HepG2 (cell line): Measurements from ENCODE around the gene SLC15A1.

GRCh38 chr13:98516758-98517110, 60.2 kb downstream of the STK24 start:
- RRBS, 2 experiments, result no CpG with 5 or more reads among the region's 8 CpGs
CAGE:
- cytosol, long polyA minus RNA, result no peak
- cytosol, long polyA plus RNA, result no peak
- long polyA plus RNA, result no peak
- nucleus, long polyA minus RNA, result no peak
- nucleus, long polyA plus RNA, result no peak

DNA sequence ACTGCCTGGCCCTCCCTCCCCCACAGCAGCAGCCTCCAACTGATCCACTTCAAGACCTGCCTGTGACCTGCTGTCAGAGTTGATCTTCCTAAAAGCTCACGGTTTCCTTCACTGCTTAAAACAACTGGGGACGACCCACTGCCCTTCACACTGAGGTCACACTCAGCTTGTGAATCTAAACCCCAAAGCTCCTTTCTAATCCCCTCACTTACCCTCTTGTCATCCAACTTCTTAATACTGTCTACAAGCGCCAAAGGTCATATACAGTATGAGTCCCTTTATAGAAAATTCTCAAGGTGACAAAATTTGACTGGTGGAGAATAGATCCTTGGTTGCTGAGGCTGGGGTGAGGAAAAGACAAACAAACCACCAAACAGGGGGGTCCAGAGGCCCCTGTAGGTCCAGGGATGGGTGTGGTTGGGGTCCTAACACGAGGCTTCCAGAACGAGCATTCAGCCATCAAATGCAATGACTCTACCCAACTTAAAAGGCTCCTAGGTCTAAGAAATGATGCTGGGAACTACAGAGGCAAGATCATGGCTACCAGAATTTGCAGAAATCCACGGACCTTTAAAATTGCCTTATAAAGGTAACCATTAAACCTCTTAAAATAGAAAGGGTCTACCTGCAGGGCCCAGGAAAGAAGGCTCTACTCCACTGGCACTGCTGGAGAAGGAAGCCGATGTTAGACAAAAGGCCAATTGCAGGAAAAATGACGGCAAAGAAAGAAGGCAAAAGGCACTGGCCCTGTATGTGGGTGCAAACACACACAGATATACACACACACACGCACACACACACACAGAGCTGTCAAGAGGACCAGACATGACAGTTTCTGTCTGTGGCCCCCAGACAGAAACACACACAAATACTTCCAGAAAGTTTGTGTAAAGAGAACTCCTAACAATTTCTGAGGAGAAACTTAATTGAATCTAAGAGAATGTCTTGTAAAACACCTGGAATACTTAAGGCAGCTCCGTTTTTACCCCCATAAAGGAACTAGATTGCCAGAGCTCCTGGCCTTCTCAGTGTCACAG, 47.3 kb downstream of the STK24 start:
- RRBS, 2 experiments, result no CpG with 5 or more reads among the region's 10 CpGs
CAGE:
- cytosol, long polyA minus RNA, result no peak
- cytosol, long polyA plus RNA, result no peak
- long polyA plus RNA, result no peak
- nucleus, long polyA minus RNA, result no peak
- nucleus, long polyA plus RNA, result no peak

DNA sequence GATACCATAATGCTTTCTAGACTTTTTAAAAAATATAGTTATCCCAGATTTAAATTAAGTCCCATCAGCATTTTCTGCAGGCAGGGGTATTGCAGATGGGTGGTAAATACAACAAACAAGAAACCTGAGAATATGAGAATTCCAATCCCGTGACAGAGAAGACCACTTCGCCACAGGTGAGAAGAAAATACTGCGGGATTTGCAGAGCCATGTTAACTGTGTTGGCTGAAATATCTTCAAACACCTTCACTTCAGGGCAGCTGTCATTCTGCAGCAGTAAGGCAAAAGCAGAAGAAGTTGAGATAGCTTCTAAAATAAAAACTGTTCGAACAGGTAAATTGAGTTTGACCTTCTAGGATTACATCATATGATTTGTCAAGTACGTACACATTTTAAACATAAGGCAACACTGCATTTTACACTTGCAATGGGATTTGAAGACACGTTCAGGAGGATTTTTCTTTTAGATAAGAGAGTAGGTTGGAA, 65.0 kb downstream of the SLC15A1 start:
- RRBS, 2 experiments, result no CpG with 5 or more reads among the region's 6 CpGs
CAGE:
- cytosol, long polyA minus RNA, result no peak
- cytosol, long polyA plus RNA, result no peak
- long polyA plus RNA, result no peak
- nucleus, long polyA minus RNA, result no peak
- nucleus, long polyA plus RNA, result no peak

- RRBS, 2 experiments, result 42 to 44% methylated on average over 30 to 37 of the region's 49 CpGs
CAGE:
- cytosol, long polyA minus RNA, result no peak
- cytosol, long polyA plus RNA, result no peak
- long polyA plus RNA, result no peak
- nucleus, long polyA minus RNA, result no peak
- nucleus, long polyA plus RNA, result no peak
Measured at GRCh38 chr13:98752522-98753144, at the start of gene SLC15A1. TSS of gene SLC15A1 (minus strand) at chr13:98752672.

DNA sequence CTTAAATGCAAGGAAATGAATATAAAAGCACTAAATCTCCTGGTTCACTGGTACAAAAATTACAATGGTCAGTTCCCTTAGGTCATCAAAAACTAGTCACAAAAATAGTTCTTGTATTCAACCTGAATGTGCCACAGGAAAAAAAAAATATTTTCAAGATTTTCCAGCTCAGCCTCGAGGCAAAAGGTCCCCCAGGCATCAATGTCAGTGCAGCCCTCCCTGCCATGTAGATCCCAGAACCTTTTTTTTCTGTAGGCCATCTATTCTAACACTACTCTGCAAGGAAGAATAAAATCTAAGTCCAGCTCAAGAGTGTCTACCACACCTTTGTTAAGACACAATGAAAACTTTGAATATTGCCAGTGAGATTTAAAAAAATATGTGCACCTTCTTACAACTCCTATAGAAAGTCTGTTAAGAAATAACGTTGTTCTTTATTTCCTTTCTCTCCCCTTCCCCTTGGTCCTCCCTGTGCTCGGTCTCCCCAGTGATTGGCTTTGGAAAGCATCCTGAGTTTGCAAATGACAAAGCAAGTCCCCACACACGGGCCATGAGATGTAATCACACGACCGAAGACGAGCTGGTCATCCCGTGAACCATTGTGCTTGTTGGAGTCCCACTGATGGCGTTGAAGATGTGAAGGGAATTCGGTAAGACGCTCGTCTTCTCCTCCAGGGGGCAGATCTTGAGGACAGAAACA, 41.7 kb upstream of the SLC15A1 start:
- RRBS, 2 experiments, result no CpG with 5 or more reads among the region's 12 CpGs
CAGE:
- cytosol, long polyA minus RNA, result no peak
- cytosol, long polyA plus RNA, result no peak
- long polyA plus RNA, result no peak
- nucleus, long polyA minus RNA, result no peak
- nucleus, long polyA plus RNA, result no peak

- RRBS, 2 experiments, result no CpG with 5 or more reads among the region's 12 CpGs
CAGE:
- cytosol, long polyA minus RNA, result no peak
- cytosol, long polyA plus RNA, result no peak
- long polyA plus RNA, result no peak
- nucleus, long polyA minus RNA, result no peak
- nucleus, long polyA plus RNA, result no peak
Measured at GRCh38 chr13:98885339-98886015, 92.4 kb downstream of the DOCK9 start.

- RRBS, 2 experiments, result no CpG with 5 or more reads among the region's 1 CpG
CAGE:
- cytosol, long polyA minus RNA, result no peak
- cytosol, long polyA plus RNA, result no peak
- long polyA plus RNA, result no peak
- nucleus, long polyA minus RNA, result no peak
- nucleus, long polyA plus RNA, result no peak
Measured at GRCh38 chr13:98928232-98928613, 49.6 kb downstream of the DOCK9 start.

GRCh38 chr13:98937898-98938381, 39.9 kb downstream of the DOCK9 start:
- RRBS, 2 experiments, result no CpG with 5 or more reads among the region's 7 CpGs
CAGE:
- cytosol, long polyA minus RNA, result no peak
- cytosol, long polyA plus RNA, result no peak
- long polyA plus RNA, result no peak
- nucleus, long polyA minus RNA, result no peak
- nucleus, long polyA plus RNA, result no peak

DNA sequence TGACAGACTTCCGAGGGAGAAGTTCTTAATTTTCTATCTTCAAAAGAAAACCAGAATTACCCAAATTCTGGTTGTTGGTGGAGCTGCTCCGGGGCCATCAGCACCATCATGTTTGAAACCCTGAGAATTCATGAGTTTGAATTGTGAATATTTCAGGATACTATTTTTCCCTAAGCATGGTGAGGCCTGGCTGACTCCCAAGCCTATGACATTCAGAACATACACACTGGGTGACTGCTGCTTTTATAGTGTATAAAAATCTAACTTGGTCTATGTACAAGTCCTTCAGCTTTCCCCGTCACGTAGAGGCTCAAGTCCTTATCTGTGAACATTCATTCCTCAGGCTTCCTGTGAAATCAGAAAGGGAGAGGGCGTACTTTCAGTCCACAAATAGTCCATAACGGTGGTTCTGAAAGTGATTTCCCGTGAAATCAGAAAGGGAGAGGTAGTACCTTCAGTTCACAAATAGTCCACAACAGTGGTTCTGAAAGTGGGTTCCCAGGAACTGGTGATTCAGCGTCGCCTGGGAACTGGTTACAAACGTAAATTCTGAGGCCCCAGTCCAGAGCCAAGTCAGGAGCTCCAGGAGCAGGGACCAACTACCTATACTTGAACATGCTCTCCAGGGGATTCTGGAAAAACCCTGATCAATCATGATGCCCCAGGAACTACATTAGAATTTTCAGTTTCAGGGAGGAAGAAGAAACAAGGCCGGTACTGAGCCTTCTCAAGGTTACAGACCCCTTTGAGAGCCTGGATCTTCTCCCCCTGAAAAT, 17.5 kb downstream of the DOCK9 start:
- RRBS, 2 experiments, result no CpG with 5 or more reads among the region's 11 CpGs
CAGE:
- cytosol, long polyA minus RNA, result no peak
- cytosol, long polyA plus RNA, result no peak
- long polyA plus RNA, result no peak
- nucleus, long polyA minus RNA, result no peak
- nucleus, long polyA plus RNA, result no peak

DNA sequence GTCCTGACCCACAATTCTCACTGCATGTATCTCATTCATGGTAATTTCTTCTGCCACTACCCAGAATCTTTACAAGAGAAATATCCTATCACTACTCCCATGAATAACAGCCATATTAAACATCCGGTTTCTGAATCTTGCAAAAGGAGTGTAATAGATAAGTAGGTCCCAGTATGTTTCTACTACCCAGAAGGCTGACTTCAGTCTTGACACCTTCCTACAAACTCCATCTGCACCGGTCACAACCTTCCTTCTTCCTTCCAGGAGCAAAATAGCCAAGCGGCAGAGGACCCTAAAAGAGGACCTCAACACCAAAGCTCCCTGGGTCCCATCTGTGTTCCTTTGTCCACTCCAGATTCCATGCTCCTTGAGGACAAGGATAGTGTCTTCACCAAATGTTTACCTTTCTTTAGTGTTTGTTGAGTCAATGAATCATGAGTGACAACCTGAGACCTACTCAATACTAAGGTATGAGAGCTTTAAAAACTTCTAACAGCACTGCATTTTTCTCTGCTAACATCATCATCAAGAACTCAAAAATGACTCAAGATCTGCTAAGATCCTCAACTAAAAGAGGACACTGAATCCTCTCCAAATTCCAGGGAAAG, 89.1 kb upstream of the DOCK9 start:
- RRBS, 2 experiments, result 63 to 80% methylated on average over 1 of the region's 3 CpGs
CAGE:
- cytosol, long polyA minus RNA, result no peak
- cytosol, long polyA plus RNA, result no peak
- long polyA plus RNA, result no peak
- nucleus, long polyA minus RNA, result no peak
- nucleus, long polyA plus RNA, result no peak

GRCh38 chr13:99084012-99084758, 106.3 kb upstream of the DOCK9 start:
- RRBS, 2 experiments, result no CpG with 5 or more reads among the region's 9 CpGs
CAGE:
- cytosol, long polyA minus RNA, result no peak
- cytosol, long polyA plus RNA, result no peak
- long polyA plus RNA, result no peak
- nucleus, long polyA minus RNA, result no peak
- nucleus, long polyA plus RNA, result no peak

GRCh38 chr13:99084933-99085999, 107.4 kb upstream of the DOCK9 start:
- RRBS, 2 experiments, result no CpG with 5 or more reads among the region's 40 CpGs
CAGE:
- cytosol, long polyA minus RNA, result no peak
- cytosol, long polyA plus RNA, result no peak
- long polyA plus RNA, result no peak
- nucleus, long polyA minus RNA, result no peak
- nucleus, long polyA plus RNA, result no peak

DNA sequence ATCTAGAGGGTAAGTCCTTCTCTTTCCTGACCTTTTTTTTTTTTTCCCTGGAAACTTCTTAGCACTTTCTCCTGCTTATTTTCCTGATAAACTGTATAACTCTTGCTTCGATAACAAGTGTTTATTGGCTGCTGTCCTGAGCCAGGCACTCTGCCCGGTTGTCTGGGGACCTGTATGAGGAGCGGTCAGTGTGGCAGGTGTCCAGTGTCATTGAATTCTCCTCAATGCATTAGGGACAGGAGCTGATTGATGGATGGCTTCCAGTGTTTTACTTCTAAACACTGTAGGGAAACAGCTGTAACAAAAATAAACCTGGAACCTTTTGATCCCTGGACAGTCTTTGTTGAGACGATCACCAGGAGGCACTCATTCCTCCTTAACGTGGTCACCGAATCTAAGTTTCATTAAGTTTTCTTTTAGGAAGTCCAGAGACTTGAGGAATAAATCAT, 17.8 kb downstream of the UBAC2 start:
- RRBS, 2 experiments, result no CpG with 5 or more reads among the region's 6 CpGs
CAGE:
- cytosol, long polyA minus RNA, result no peak
- cytosol, long polyA plus RNA, result no peak
- long polyA plus RNA, result no peak
- nucleus, long polyA minus RNA, result no peak
- nucleus, long polyA plus RNA, result no peak

DNA sequence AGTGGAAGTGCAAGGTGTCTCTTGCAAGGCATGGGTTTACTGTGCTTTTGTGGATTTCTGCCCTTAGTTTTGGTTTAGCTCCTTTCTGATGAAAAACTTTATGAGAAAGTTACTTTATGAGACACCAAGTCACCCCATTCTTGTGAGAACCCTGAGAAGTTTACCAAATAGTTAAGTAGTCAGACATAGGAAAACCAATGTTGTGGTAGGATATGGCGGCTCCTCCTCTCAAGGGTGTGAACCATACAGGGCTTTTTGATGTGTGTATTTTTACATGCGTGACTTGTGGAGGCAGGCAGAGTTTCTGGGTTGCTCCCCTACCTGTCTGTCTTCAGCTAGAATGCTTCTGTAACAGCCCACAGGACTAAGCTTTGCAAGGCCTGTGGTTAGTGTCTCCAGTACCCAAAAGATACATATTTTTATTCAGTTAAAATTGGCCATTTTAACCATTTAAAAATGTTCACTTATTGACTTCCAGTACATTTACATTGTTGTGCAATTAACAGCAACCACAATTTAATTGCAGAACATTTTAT, 18.3 kb downstream of the UBAC2 start:
- RRBS, 2 experiments, result no CpG with 5 or more reads among the region's 2 CpGs
CAGE:
- cytosol, long polyA minus RNA, result no peak
- cytosol, long polyA plus RNA, result no peak
- long polyA plus RNA, result no peak
- nucleus, long polyA minus RNA, result no peak
- nucleus, long polyA plus RNA, result no peak

GRCh38 chr13:99258906-99259294, 721 bp upstream of the GPR18 start:
- RRBS, 2 experiments, result no CpG with 5 or more reads among the region's 3 CpGs
CAGE:
- cytosol, long polyA minus RNA, result no peak
- cytosol, long polyA plus RNA, result no peak
- long polyA plus RNA, result no peak
- nucleus, long polyA minus RNA, result no peak
- nucleus, long polyA plus RNA, result no peak

- RRBS, 2 experiments, result no CpG with 5 or more reads among the region's 10 CpGs
CAGE:
- cytosol, long polyA minus RNA, result no peak
- cytosol, long polyA plus RNA, result no peak
- long polyA plus RNA, result no peak
- nucleus, long polyA minus RNA, result no peak
- nucleus, long polyA plus RNA, result no peak
Measured at GRCh38 chr13:99281296-99282404, 23.5 kb upstream of the GPR18 start.

DNA sequence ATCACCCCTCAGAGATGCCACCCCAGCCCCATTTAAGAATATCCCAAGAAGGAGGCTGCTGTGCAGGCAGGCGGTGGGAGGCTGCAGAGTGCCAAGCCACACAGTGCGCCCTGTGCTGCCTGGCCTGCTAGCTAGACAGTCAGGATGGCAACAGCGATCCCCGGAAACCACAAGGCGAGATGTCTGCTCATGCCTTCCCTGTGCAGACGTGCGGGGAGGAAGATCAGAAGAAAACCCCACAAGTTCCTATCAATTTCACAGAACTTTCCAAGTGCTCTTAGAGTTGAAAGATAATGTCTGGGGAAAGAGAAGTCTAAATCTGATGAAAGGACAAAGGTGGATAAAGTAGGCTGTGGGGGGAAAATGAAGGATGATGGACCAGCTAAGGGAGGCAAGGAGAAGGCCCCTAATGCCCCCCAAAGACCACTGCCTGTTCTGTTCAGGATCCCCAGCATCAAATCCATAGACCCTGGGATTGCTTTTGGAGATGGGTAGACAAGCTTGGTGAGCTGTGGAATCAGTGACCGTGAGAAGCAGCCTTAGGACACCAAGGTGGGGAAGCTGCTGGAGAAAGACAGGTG, 64.9 kb upstream of the GPR183 start:
- RRBS, 2 experiments, result no CpG with 5 or more reads among the region's 8 CpGs
CAGE:
- cytosol, long polyA minus RNA, result no peak
- cytosol, long polyA plus RNA, result no peak
- long polyA plus RNA, result no peak
- nucleus, long polyA minus RNA, result no peak
- nucleus, long polyA plus RNA, result no peak

- RRBS, 2 experiments, result no CpG with 5 or more reads among the region's 13 CpGs
CAGE:
- cytosol, long polyA minus RNA, result no peak
- cytosol, long polyA plus RNA, result no peak
- long polyA plus RNA, result no peak
- nucleus, long polyA minus RNA, result no peak
- nucleus, long polyA plus RNA, result no peak
Measured at GRCh38 chr13:99415207-99415691, 86.0 kb upstream of the TM9SF2 start.

DNA sequence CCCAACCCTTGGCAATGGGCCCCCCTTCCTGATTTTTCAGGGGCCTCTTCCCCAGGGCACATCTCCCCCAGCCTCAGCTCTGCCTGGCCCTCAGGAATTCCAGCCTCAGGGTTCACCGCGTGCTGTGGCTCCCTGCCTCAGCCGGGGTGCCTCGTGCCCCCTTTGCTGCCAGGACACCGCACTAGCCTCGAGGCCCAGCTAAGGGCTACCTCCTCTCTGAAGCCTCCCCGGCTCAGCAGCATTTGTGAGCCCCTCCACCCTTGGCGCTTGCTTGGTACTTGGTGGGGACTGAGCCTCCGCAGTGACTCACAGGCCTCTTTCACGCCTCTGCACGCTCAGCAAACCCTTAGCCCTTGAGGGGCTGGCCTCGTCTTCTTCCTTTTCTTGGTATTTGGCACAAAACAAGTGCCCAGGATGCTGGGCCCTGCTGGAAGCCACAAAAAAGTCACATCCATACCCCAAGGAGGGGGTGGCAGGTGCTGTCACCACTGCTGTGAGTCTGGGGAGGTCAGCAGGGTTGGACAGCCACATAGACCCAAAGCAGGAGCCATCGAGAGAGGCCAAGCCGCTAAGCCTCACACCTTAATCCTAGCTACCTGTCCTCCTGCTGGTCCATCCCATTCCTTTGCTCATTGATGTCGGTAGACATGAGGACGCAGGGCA, 85.4 kb upstream of the TM9SF2 start:
- RRBS, 2 experiments, result 65% methylated on average over 3 of the region's 16 CpGs
CAGE:
- cytosol, long polyA minus RNA, result no peak
- cytosol, long polyA plus RNA, result no peak
- long polyA plus RNA, result no peak
- nucleus, long polyA minus RNA, result no peak
- nucleus, long polyA plus RNA, result no peak

DNA sequence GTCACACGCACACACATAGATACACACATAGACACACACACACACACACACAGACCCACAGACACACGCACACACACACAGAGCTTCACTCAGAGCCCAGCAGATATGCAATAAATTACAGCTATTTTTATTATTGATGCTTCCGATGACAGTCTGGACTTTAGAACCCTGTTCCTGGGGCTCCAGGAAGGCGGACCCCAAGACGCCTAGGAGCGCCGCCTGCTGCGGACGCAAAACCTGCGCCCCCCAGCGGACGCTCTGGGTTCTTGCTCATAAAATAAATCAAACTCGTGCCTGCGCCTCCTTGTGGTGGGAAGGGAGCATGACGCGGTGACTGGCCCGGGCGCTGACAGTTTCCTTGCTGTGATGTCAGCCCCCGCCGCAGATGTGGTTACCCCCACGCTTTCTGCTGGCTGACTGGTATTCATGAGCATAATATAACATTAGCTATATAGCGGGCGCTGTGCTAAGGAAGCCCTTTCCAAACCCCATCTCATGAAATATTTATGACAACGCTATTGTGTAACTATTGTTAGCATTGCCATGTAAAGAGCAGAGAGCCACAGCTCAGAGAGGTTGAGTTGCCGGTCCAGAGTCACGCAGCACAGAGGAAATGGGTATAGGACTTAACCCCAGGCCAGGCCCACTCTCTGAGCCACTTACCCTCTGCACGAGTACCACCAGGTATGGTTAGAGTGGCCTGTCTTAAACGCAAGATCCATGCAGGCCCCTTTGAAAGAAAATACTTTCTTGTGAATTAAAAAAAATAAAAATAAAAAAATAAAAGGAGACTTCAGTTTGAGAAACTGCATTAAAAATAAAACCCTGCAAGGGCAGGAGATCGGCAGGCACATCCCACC, 64.3 kb upstream of the TM9SF2 start:
- RRBS, 2 experiments, result no CpG with 5 or more reads among the region's 29 CpGs
CAGE:
- cytosol, long polyA minus RNA, result no peak
- cytosol, long polyA plus RNA, result no peak
- long polyA plus RNA, result no peak
- nucleus, long polyA minus RNA, result no peak
- nucleus, long polyA plus RNA, result no peak